LHCN-M2 (cell line): ENCODE measurements around a stretch of chr6.

GRCh38 chr6:53633605-53633823 lies 32.0 kb downstream of the KLHL31 start:
- RAMPAGE, long total RNA: no peak

DNA sequence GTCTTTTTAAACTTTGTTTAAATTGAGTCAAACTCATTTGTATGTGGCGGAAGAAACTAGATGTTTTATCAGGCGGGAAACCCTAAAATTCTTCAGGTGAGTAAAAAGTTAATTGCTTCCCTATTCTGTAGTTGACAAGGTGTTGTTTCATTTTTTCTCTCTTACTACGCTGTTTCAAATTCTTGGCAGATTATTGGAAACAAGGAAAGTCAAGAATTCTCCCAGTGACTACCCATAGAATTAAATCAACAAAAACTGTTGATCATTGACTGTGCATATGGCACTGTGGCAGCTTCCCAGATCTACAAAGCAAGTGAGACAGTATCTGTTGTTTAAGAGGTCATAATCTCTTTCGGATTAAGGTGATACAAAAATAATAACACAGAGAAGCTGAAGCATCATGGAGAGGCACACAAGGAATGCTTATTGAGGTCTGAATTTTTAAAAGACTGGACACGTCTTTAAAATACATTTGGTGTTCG lies 2.1 kb upstream of the LRRC1 start:
- RAMPAGE, long total RNA: no peak

DNA sequence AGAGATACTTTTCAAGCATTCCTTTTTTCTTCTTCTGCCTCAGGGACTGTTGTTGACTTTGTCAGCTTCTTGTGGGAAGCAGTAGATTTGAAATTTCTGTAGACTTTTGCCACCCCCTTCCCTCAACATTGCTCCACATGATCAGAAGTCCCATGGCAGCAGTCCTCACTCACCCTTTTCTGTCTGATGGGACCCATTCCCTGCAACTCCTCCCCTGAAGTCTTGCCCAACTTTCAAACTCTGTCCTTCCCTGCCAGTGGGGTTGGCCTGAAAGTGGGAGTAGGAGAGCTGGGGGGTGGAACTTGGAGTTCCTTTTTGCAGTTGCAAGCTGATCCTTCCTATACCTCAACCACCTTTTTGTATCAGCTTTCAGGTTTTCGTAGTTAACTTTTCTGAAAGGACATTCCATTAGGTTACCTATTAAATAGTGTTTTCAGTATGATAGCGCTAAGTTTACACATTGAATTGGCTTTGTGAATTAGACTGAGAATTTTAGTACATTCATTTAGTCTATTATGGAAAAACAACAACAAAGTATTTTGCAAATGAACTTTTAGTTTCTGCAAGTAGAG lies 38.3 kb upstream of the MLIP start:
- RAMPAGE, long total RNA: no peak

DNA sequence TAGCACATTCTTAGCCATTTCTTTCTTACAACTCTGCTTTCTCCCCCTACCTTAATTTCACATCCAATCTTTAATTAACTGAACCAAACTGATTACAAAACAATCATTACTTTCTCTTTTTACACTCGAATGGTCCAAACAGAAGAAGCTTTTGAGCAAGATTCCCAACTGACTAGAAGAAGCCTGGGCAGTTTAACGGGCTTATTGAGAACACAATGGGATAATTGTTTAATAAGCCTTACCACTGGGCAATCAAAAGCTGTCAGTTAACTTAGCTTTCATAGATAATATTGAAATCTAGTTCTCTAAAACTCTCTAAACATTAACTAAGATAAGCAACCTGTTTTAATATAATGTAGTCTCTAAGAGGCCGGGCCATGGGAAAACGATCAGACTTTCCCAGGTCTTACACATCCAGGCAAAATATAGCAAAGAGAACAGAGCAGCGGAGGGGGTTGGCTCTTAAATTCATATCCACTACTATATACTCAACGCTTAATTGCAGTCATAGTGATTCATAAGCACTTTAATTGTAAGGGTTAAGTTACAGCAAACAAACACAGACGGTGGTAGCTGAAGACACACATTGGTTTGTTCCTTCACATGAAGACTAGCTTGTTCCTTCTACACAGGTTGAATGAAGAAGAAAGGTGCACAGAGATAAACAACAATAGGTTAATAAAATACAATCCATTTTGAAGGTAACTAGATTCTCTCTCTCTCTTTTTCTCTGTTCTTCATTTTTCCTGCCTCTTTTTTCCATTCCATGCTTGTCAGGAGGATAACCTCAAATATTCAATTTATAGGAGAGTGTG lies 128.0 kb upstream of the FAM83B start:
- RAMPAGE, long total RNA: no peak

GRCh38 chr6:56492697-56493330 lies 245.4 kb upstream of the COL21A1 start:
- RAMPAGE, long total RNA: no peak

DNA sequence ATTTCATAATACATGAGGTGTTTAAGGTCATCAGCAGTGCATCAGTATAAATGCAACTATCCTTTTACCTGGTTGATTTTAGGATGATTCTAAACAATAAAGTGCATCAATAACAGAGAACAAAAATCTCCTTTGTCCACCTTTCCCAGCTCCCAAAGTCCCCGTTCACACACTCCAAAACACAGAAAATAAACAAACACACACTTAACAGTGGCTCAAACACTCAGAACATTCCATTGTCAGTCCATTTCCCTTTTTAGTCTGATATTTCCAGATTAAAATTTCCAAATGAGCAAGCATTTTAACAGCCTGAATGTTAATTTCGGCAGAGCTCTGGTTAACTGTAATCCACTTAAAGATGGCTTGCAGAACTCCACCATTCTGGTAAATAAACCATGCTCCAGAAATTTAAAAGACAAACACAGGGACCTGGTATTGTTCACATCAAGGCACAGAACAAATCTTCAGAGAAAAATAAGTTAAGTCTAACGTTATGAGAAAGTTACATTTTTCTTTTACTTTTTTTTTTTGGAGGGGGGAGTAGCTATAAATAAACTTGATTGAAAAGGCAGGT lies 294.4 kb upstream of the COL21A1 start:
- RAMPAGE, long total RNA: no peak

GRCh38 chr6:56550327-56550717 lies 302.9 kb upstream of the COL21A1 start:
- RAMPAGE, long total RNA: no peak

DNA sequence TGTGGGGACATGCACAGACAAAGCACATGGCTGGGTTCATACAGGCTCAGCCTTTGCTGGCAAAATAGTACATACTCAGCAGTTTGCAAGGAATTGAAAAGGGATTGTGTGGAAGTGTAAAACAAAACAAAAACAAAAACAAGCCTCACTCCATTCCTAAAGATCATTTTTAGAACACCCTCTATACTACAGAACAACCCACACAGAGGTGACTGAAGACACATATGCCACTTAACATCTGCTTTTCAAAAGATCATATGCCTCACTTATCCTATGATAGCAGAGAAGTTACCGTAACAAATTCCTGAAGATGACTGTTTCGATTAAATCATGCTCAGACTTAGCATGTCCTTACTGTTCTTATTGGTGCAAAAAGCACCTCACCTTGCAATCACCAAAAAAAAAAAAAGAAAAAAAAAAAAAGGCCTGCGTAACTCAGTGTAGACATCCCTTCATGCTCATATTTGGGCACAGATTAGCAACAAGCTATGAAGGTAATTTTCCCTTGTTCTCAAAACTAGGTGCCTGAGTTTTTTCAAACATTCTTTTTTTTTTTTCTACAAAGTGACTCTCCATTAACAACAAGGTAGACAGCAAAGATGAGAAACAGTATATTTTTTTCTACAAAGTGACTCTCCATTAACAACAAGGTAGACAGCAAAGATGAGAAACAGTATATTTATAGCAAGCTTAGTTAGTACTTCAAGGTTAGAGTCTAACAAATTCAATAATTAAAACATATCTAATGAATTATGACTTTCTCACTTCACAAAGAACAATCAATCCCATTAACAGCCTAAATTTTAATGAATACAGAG lies 294.2 kb downstream of the DST start:
- RAMPAGE, long total RNA: no peak

DNA sequence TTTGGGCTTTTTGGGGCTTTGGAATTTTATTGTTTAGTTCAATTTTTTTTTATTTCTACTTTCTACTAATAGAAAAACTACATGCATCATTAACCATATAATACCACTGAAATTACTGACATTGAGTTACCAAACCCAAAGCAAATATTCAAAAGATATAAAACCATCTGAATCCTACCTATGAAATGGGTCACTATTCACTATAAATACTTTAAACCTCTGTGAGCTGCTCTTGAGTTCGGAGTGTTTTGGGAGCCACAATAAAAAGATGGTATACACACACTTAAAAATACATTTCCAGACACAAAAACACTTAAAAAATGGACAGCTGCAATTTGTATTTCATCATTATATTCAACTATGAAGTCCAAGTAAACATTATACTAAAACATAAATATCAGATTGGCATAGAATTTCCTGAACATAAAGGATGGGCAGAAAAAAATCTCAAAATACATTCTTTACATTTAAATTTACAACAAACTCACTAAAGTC lies 112.5 kb downstream of the DST start:
- RAMPAGE, long total RNA: no peak

GRCh38 chr6:57054732-57055376 lies 8.4 kb downstream of the KIAA1586 start:
- RAMPAGE, long total RNA: no peak

GRCh38 chr6:57216390-57217023 lies 5.6 kb downstream of the RAB23 start:
- RAMPAGE, long total RNA: no peak

- RAMPAGE, long total RNA: no peak
Observed at GRCh38 chr6:57313346-57314348, 3.8 kb upstream of the PRIM2 start.

DNA sequence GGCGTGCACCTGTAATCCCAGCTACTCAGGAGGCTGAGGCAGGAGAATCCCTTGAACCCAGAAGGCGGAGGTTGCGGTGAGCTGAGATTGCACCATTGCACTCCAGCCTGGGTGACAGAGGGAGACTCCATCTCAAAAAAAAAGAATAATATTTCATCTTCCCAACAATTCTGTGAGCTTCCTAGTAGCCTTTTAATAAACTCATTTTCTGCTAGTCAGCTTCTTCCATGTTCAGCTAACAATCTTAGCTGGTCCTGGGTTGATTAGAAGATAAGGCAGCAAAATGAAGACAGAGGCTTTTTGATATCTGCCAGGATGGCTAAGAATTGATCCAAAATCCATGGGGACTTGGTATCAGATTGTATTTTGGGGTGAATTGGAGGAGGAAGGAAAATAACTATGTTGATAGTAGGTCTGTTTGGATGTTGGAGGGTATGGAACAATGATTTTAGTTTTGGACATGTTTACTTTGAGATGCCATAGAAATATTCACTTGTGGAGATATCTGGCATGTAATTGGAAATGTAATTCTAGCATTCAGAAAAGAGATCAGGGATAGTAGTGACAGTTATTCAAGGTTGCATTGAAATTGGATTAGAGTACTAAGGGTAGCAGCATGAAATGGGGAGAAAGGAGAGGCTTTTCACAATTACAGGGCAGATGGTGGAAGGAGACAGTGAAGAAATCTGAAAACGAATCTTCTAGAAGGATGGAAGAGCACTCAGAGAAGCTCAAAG lies 103.1 kb downstream of the PRIM2 start:
- RAMPAGE, long total RNA: no peak

- RAMPAGE, long total RNA: no peak
Observed at GRCh38 chr6:57423611-57424099, 106.2 kb downstream of the PRIM2 start.

DNA sequence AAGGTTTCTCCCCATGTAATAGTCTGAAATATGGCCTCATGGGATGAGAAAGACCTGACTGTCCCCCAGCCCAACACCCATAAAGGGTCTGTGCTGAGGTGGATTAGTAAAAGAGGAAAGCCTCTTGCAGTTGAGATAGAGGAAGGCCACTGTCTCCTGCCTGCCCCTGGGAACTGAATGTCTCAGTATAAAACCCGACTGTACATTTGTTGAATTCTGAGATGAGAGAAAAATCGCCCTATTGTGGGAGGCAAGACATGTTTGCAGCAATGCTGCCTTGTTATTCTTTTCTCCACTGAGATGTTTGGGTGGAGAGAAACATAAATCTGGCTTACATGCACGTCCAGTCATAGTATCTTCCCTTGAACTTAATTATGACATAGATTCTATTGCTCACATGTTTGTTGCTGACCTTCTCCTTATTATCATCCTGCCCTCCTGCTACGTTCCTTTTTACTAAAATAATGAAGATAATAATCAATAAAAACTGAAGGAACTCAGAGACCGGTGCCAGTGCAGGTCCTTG lies 1630.6 kb downstream of the KHDRBS2 start:
- RAMPAGE, long total RNA: no peak

- RAMPAGE, long total RNA: no peak
Observed at GRCh38 chr6:63509687-63510106, 62.6 kb upstream of the PTP4A1 start.

DNA sequence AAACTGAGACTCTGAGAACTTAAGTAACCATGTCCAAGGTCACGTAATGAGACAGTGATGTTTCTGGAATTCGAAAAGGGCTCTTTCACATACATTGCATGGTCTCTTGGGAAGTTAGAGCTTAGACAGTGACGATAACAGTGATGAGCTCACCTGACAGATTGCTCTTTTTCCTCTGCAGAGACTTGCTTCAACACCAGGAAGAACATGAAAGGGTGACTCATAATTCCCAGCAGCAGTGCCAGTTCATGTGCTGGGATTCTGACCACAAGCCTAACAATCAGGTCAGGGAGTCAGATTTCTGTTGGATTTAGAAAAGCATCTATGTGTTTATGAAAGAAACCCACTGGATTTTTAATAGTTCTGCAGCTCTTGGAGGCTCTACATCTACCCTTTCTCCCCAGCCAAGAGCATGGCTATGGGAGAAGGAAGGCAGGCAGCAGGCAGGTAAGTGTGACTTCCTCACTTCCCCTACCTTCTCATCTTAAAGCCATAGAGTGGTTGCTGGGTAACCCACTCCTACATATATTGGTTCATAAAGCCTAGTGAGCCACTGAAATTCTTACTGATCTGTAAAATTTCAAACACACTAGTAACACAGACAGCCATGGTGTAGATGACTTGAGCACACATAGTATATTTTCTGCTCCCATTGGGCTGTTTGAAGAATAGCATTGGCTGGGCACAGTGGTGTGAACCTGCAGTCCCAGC lies 44.5 kb upstream of the PTP4A1 start:
- RAMPAGE, long total RNA: no peak

GRCh38 chr6:63570375-63570948 lies 1.8 kb upstream of the PTP4A1 start:
- RAMPAGE, long total RNA: no peak

GRCh38 chr6:63575447-63575917 lies 3.2 kb downstream of the PTP4A1 start:
- RAMPAGE, long total RNA: no peak

DNA sequence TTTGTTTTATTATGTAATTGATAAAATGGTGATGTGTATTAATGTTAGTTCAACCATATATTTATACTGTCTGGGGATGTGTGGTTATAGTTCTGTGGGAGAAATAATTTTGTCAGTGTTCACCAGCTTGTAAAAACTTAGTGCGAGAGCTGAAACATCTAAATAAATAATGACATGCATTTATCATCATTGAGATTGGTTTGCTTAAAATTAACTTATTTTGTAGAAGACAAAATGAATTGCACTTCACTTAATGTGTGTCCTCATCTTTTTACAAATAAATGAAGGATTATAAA lies 8.9 kb downstream of the PTP4A1 start:
- RAMPAGE, long total RNA: no peak